Calu3 (cell line): ENCODE data around the genes ARHGAP32, TMEM45B and APLP2.

- PRO-cap, result no peak
Observed at GRCh38 chr11:128745945-128746416, 52.1 kb downstream of the FLI1 start.

- PRO-cap, result unidirectional peak, minus-strand start at chr11:128831299
Observed at GRCh38 chr11:128831092-128831574, 36.0 kb downstream of the KCNJ1 start.

DNA sequence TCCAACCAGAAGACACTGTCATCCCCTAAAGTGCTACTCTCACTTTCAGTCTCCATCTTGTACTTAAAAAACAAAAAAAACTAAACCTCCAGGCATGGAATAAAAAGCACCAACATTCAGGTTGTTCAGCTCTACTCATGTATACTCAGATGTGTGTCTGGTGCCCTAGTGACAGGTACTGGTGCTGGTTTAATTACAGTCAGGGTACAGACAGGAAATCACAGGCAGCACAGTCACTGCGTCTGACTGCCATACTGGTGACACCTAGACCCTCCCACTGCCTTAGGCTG, at the start of gene ARHGAP32:
Gene ARHGAP32 (minus strand): TSS at position 183 of the 290 bp plus-strand sequence.
- PRO-cap, result bidirectional peak, plus-strand start at position 236 of the sequence, minus-strand start at position 180 of the sequence

DNA sequence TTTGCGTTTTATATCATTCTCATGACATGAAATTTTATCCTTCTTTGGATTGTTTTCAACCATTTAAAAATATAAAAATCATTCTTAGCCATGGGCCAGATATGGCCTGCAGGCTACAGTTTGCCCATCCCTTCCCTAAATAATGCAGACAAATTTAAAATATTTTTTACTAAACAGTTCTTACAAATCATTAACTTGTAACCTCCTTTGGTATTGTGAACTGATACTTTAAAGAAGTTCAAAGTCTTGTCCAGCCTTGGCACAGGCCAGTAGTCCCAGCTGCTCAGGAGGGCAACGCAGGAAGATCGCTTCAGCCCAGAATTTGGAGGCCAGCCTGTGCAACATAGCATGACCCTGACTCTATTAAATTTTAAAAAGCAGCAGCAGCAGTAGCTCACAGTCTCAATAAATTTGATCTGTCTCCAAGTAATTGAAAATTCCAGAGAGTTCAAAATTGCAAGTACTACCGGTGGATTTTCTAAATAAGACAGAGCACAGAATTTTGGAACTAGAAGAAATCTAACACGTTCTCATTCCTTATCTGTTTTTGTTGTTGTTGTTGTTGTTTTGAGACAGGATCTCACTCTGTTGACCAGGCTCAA, 83.7 kb upstream of the ARHGAP32 start:
- PRO-cap, result no peak

- PRO-cap, result no peak
Observed at GRCh38 chr11:129283045-129283741, 91.1 kb upstream of the ARHGAP32 start.

GRCh38 chr11:129311601-129311994, 64.0 kb upstream of the BARX2 start:
- PRO-cap, result no peak

DNA sequence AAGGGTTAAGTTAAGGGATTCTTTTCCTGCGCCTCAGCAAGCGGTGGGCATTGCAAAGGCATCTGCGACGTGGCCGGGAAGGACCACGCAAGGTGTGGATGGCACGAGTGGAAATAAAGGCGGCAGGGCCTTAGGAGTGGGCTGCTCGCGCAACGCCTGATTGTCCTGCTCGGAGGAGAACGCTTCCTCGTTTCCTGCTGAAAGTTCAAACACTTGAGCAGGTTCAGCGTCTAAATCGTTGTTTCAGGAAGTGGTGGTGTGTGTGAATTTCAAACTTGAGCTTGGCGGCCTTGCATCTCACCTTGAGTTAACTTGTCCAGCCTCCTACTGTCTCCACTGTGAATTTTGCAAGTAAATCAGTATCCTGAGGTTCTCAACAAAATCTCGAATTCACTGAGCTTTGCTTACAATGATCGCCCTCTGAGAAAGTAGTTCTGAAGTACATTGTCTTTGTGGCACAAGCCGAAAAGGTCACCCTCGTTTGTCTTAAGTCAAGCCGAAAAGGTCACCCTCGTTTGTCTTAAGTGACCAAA, 729 bp downstream of the BARX2 start:
- PRO-cap, result unidirectional peak, minus-strand start at position 193 of the sequence

- PRO-cap, result no peak
Observed at GRCh38 chr11:129386832-129387758, 11.4 kb downstream of the BARX2 start.

GRCh38 chr11:129457015-129457766, 81.5 kb downstream of the BARX2 start:
- PRO-cap, result no peak

GRCh38 chr11:129815402-129816189, at the start of gene TMEM45B:
TMEM45B (plus strand) TSS chr11:129815848.
- PRO-cap, result unidirectional peak, plus-strand start at chr11:129815850

DNA sequence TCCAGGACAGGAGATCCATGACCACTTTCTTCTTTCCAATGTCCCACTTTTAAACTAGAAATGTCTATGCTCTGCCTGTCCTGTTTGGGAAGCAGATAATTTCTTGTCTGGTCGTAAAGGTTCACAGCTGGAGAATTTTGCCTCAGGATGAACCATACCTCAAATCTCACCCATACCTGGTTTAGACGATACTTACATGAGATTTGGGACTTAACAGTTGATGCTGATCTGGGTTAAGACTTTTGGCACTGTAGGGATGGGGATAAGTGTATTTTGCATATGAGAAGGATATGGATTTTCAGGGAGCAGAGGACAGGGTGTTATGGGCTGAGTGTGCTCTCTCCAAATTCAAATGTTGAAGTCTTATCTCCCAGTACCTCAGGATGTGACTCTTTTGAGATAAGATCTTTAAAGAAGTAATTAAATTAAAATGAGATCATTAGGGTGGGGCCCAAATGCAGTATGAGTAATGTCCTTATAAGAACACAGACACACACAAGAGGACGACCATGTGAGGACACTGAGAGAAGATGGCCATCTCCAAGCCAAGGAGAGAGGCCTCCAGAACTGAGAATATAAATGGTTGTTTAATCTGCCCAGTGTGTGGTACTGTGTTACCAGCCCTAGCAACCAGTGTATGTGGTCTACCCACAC, 20.6 kb downstream of the TMEM45B start:
- PRO-cap, result no peak

DNA sequence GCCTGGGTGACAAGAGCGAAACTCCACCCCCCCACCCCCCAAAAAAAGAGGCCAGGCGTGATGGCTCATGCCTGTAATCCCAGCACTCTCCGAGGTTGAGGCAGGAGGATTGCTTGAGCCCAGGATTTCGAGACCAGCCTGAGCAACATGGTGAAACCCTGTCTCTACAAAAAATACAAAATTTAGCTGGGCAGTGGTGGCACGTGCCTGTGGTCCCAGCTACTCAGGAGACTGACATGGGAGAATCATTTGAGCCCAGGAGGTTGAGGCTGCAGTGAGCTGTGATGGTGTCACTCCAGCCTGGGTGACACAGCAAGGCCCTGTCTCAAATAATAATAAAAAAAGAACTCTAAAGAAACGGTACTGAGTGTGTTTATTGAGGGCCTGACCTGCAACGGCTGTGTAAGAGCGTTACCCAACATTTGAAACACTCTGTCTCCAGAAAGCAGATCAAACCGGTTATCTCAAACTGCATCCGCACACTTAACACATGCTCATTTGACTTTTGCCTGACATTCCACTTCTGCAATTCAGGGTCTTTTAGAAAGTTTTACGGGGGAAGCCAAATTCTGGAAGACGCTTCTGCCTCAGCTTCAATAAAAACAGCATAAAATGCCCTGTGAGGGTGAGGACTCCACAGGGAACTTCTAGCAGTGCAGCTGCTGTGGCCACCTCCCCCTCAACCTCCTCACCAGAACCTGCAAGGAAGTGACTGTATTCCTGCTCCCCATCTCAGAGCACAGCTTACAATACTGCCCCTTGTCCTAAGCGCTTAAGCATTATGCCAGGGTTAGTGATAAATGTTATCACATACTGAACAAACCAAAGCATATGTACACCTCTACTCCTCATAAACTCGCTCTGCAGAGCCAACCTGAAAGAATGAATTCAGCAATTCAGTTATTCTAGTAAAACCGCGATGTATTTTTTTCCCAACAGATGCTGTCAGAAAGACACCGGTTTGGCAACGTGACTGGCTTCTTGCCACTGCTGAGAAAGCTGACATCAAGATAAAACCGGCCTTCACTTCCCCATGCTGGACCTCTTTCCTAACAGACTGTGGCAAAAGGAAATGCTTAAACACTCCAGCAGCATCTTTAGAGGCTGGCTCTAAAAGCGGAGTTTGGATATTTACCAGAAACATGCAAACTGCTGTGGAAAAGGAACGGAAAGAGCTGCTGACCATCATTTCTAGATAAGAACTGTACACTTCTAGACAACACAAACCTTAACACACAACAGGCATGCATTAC, 52.3 kb downstream of the PRDM10 start:
- PRO-cap, result no peak

DNA sequence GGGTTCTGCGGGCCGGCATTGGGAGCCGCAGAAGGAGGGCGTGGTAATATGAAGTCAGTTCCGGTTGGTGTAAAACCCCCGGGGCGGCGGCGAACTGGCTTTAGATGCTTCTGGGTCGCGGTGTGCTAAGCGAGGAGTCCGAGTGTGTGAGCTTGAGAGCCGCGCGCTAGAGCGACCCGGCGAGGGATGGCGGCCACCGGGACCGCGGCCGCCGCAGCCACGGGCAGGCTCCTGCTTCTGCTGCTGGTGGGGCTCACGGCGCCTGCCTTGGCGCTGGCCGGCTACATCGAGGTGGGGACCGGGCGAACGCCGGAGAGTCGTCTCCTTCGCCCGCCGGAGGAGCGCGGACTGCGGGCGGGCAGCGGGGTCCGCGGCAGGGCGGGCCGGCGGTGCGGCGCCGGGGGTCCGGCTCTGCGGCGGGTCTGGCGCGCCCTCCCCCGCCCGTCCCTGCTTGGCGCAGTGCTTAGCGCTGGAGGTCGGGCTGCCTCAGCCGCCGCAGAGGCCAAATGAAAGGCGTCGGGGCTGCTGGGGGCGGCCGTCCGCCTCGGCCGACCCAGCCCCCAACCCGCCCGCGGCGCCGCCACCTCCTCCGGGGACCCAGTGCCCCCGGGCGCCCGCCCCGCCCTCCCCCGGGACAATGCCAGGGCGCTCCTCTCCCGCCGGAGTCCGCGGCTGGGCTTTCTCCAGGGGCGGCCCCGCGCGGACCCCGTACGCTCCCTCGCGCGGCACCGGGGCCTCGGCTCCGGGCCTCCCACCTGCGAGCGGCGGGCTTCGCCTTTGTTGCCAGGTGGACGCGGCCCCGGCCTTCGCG, at the start of gene APLP2:
Gene APLP2 (plus strand): TSS at position 103 of the 811 bp plus-strand sequence.
- PRO-cap, result bidirectional peak, plus-strand start at position 103 of the sequence, minus-strand start outside the sequence

- PRO-cap, result no peak
Observed at GRCh38 chr11:130120470-130120996, 39.0 kb upstream of the ST14 start.

GRCh38 chr11:130124009-130124624, 35.5 kb upstream of the ST14 start:
- PRO-cap, result bidirectional peak, plus-strand start at chr11:130124394, minus-strand start at chr11:130124148

- PRO-cap, result no peak
Observed at GRCh38 chr11:130126393-130126981, 33.1 kb upstream of the ST14 start.

GRCh38 chr11:130129931-130130393, 29.6 kb upstream of the ST14 start:
- PRO-cap, result no peak

DNA sequence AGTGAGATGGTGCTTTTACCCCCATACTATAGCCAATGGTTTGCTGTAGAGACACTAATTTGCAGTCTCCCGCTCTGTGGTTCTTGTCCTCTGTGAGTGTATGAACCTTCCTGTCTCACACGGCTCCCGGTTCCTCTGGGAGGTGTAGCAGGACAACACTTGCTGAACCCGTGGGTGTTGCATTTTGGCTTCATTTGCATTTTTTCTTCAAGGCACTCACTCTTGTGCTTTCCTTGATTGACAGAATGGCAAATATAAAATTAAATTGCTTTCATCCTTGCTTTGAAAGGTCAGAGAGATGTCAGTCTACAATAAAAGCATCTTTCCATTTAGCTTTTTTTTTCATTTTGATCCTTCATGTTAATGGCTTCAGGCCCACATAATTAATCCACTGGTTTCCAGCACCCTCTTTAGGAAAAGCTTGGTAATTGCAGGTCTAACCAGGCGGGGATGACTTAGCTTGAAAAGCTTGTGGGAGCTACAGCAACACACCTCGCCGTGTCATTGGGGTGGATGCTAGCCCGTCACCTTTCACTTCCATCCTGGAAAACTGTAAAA, 27.5 kb upstream of the ST14 start:
- PRO-cap, result no peak

DNA sequence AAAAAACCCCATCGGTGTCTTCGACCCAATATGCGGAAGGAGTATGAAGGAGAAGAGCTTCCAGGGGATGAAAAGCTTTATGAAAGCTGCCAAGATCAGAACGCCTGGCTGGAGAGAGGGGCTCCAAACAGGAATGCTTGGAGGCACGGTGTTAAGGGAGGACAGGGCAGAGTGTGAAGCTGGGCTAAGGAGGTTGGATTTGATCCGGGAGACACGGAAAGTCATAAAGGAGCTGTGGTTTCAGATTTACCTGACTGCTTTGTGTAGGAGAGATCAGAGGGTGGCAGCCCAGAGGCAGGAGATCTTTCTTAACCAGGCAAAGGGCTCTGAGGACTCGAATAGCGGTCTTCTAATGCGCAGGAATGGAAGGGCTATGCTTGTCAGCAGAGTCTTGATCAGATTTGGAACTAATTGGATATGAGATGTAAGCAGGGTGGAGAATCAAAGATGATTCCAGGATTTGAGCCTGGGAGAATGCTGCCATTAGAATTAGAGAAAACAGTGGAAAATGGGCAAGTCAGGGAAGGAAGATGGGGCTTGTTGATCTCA, 1.2 kb upstream of the ST14 start:
- PRO-cap, result no peak

DNA sequence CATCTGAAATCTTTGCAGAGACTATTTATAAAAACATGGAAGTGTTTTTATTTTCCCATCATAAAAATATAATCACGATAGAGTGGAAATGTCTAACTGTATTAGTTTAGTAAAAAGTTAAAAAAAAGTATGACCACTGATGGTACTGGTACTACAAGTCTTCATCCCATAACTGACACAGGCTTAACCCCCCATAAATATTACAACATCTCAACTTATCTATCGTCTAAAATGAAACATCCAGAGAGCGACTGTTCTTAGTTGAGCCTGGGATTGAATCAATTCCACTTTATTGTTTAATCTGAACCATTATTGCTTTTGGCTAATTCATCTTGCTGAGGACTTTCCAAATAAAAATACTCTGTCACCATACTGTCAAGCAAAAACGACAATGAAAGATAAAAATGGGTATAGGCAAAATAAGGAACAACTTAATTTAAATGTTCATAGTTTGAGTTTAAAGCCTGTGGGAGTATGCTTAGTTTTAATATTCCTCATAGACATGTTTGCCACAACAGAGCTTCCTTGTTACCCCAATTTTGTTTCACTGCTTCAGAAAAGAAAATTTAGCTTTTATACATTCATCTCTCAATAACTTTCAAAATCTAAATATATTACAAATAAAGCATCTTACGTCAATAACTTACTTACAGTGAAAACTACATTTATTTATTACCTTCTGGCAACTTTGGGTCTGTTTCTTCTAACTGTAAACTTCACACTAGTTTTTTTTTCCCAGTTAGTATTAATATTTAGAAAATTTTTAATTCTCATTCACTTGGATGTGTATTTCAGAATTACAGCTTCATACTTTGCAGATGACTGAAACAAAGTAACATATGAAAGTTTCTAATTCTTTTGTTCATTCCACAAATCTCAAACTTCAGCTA, 69.8 kb downstream of the ST14 start:
- PRO-cap, result no peak